ENCODE data around the gene LIG4.

DNA sequence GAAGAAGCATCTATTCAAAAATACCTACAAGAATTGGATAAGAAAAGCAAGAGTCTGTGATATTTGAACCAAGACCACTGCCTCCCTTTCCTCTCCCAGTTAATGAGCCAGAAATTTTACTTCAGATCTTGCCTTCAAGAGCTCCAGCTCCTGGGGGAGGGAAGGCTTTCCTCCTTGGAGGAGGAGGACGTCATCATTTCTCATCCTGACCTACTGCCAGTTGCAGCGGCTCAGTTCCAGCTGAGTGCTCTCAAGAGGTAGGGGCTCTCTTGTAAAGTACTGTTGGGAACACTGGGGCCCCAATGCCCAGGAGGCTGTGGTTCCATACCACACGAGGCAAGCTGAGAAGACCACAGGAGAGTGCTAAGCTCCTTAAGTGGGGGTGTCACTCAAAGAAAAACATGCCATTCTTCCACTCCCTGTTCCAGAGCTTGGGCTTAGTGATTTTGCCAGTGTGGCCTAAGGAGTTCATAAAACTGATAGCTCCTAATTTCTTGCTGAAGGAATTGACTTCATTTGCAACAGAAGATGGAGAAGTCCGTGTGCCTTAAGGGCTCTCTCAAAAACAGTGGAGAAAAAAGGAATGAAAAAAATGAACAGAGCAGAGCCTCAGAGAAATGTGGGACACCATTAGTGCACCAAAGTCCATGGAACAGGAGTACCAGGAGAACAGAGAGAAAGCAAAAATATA, 36.1 kb downstream of the METTL21C start:
- RRBS = no CpG with 5 or more reads among the region's 4 CpGs

- RRBS = no CpG with 5 or more reads among the region's 4 CpGs
These were observed 14.5 kb downstream of the METTL21C start for GRCh38 chr13:102680224-102680873.

GRCh38 chr13:102788623-102789090, 10.1 kb downstream of the POGLUT2 start:
- RRBS = no CpG with 5 or more reads among the region's 9 CpGs

- RRBS = 2% methylated on average over 40 of the region's 46 CpGs
These were observed 731 bp downstream of the BIVM start for GRCh38 chr13:102799582-102800118.

DNA sequence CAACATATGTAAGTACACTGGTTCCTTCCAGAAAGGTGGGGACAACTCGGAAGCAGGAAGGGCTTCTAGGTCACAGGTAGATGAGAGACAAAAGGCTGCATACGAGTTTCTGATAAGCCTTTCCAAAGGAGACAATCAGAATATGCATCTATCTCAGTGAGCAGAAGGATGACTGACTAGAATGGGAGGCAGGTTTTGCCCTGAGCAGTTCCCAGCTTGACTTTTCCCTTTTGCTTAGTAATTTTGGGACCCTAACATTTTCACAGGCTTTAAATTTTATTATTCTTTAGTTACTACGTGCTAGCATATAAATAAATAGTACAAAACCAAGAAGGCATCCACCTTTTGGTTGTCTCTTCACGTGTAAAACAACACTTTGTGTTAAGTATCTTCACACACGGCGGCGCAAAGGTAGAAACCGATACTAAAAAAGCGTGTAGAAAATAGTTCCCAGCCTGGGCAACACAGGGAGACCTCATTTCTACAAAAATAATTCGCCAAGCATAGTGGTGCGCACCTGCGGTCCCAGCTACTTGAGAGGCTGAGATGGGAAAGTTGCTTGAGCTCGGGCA, 782 bp upstream of the ERCC5 start:
- RRBS = no CpG with 5 or more reads among the region's 13 CpGs

- RRBS = no CpG with 5 or more reads among the region's 9 CpGs
These were observed 4.3 kb downstream of the ERCC5 start for GRCh38 chr13:102850004-102850580.

- RRBS = no CpG with 5 or more reads among the region's 5 CpGs
These were observed 103.9 kb upstream of the SLC10A2 start for GRCh38 chr13:103170180-103170403.

- RRBS = no CpG with 5 or more reads among the region's 1 CpG
These were observed 643.3 kb upstream of the DAOA start for GRCh38 chr13:104822491-104822987.

- RRBS = no CpG with 5 or more reads among the region's 14 CpGs
These were observed 325.9 kb upstream of the DAOA start for GRCh38 chr13:105139715-105140515.

DNA sequence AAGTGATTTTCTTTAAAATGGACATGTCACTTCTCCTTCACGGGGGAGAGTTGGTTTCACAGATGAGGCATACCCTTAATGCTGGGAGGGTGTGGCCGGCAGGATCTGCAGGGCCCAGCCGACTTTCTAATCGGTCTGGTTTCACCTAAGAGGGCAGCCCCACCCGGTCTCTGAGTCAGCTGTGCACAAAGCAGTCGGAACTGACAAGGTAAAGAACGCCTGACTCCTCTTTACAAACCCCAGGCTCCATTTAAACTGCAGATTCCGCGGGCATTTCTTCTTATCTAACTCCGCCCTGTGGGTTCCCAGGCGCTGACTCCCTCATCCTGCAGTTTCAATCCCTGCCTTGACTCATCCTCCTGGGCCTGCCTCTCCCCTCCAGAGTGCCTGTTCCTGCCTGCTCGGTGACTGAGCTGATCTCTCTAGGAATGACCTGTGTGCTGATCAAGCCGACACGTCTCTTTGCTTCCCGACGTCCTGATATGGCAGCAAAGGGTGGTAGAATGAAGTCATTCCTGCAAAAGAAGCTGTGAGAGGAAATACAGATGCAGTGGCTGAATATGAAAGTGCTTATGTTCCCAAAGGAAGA, 63.4 kb downstream of the EFNB2 start:
- RRBS = 1% methylated on average over 4 of the region's 16 CpGs

GRCh38 chr13:106475724-106476274, 59.7 kb downstream of the EFNB2 start:
- RRBS = no CpG with 5 or more reads among the region's 6 CpGs

GRCh38 chr13:106490807-106491763, 44.4 kb downstream of the EFNB2 start:
- RRBS = 91% methylated on average over 4 of the region's 23 CpGs

GRCh38 chr13:106532656-106532918, 2.9 kb downstream of the EFNB2 start:
- RRBS = no CpG with 5 or more reads among the region's 8 CpGs

DNA sequence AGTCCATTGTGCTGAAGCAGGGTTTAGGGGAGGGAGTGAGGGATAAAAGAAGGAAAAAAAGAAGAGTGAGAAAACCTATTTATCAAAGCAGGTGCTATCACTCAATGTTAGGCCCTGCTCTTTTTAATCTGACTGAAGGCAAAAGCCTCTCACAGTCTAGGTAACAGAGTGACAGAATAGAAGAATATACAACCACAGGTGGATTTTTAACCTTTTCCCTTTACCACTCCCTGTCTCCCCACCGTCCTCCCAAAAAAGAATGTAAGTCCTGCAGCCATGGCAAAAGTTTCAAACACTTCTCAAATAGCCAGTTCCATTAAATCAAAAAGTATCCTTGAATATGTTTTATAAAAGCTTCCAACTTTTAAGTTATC, 9.1 kb downstream of the ARGLU1 start:
- RRBS = no CpG with 5 or more reads among the region's 1 CpG

DNA sequence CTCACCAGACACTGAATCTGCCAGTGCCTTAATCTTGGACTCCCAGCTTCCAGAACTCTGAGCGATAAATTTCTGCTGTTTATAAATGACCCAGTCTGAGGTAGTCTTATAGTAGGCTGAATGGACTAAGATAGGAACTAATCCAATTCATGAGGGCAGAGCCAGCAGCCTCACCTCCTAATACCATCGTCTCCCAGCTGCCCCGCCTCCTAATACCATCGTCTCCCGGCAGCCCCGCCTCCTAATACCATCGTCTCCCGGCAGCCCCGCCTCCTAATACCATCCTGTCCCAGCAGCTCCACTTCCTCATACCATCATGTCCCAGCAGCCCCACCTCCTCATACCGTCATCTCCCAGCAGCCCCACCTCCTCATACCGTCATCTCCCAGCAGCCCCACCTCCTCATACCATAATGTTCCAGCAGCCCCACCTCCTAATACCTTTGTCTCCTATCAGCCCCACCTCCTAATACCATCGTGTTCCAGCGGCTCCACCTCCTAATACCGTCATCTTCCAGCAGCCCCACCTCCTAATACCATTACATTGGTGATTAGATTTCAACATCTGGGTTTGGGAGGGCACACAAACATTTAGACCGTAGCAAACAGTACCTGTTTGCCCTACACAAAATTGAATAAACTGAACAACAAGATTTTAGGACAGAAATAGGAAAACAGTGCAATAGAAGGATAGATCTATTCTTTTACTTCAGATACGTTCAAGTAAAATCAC, 2.5 kb upstream of the ARGLU1 start:
- RRBS = no CpG with 5 or more reads among the region's 16 CpGs

DNA sequence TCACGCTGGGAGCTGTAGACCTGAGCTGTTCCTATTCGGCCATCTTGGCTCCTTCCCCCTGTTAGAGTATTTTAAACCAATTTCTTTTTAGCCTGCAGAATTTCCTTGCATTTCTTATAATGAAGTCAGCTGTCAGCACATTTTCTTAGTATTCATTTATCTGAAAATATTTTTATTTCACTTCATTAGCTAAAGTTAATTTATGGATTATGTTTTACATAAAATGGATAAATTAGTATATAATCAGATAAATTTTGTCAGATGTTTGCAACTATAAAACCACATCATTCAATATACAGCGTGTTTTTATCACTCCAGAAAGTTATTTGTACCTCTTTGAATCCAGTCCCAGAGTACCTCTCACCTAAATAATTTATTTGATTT, 59.3 kb upstream of the NALF1 start:
- RRBS = no CpG with 5 or more reads among the region's 3 CpGs

GRCh38 chr13:108120090-108120919, 95.0 kb downstream of the LIG4 start:
- RRBS = no CpG with 5 or more reads among the region's 13 CpGs

GRCh38 chr13:108214881-108216053, at the start of gene LIG4:
TSS of gene LIG4 (minus strand) at chr13:108215536.
- RRBS = 2% methylated on average over 11 of the region's 58 CpGs

DNA sequence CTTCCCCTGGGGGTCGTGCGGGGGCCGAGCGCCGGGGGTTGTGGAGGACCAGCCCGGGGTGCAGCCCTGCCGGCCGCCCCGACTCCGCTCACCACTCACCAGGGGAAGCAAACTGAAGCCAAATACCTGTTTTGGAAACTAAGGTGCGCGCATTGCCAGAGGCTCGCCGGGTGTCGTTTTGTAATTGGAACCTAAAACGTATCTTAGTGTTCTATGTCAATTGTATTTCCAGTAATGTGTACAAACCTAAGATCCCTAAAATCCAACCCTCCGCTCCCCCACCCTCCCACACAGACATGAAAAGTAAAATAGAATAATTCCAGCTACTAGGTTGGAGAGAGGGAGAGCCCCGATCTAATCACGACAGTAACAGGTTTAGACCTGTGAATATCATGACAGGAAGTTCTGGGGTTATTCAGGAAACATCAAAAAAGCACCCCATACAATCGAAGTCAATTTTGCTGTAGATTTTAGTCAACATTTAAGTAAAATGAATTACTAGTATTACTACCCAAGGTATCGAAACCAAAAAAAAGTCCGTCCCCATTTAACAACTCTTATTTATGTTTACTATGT, 701 bp downstream of the ABHD13 start:
- RRBS = 1% methylated on average over 13 of the region's 22 CpGs

DNA sequence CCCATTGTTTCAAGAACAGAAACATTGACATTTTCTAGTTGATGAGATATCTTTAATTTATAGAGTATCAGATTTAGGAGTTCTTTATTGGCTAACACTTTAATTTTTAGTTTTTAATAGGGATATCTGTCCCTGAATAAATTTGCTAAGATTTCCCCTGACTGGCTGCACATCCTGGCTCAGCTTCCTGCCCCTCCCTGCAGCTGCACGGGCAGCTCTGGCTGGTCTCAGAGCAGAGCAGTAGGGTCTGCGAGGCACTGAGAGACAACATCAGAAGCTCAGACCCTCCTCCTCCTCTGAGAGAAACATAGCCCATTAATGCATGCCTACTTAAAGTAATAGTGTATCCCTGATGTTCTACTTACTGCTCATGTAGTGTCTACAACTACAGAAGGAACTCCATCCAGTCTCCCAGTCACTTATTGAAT, 139.2 kb downstream of the TNFSF13B start:
- RRBS = no CpG with 5 or more reads among the region's 2 CpGs

Data from non-pigmented ciliary epithelial cell (primary cell).